Monocyte (primary cell): ENCODE measurements around a stretch of chr3.

- PRO-cap, 2 experiments = no peak in any of the 2 experiments
Observed at GRCh38 chr3:188246865-188247407, 93.0 kb downstream of the LPP start.

GRCh38 chr3:188261100-188261401 lies 107.1 kb downstream of the LPP start:
- PRO-cap, 2 experiments = no peak in any of the 2 experiments

- PRO-cap, 2 experiments = no peak in any of the 2 experiments
Observed at GRCh38 chr3:188264037-188265240, 110.5 kb downstream of the LPP start.

DNA sequence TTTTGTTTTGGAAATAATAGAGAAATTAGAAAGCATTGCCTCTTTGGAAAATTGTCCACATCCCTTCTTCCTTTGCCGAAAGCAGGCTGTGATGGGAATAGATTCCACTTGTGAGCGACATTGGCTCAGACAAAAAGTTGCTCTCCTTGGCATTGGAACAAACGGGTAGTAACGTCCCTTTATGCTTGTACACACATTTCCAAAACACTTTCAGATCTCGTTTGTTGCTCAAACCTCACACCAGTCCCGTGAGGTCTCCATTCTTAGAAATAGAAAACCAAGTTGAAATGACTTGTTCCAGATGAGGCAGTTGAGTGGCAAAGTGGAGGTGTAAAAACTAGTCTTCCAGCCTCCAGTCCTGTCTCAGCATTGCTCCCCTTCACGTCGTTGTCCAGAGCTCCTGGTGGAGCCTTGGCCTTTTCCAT lies 134.2 kb downstream of the LPP start:
- PRO-cap, 2 experiments = no peak in any of the 2 experiments

DNA sequence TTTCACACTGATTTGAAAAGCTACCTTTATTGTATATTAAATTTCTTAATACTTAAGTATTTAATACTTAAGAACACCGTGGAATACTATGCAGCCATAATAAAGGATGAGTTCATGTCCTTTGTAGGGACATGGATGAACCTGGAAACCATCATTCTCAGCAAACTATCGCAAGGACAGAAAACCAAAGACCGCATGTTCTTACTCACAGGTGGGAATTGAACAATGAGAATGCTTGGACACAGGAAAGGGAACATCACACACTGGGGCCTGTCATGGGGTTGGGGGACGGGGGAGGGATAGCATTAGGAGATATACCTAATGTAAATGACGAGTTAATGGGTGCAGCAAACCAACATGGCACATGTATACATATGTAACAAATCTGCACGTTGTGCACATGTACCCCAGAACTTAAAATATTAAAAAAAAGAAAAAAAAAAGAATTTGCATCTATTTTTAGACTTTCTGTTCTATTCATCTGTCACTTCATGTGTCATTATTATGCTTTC lies 158.8 kb downstream of the LPP start:
- PRO-cap, 2 experiments = no peak in any of the 2 experiments

GRCh38 chr3:188352354-188353196 lies 198.6 kb downstream of the LPP start:
- PRO-cap, 2 experiments = no peak in any of the 2 experiments

DNA sequence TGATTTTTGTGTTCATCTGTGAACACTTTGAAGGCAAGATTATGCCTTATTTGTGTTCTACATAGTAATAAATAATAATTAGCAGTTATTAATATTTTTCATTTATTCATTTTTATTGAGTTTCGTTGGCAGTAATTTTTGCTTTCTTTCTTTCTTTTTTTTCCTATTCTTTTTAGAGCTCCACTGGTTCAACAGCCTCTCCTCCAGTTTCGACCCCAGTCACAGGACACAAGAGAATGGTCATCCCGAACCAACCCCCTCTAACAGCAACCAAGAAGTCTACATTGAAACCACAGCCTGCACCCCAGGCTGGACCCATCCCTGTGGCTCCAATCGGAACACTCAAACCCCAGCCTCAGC lies 455.0 kb downstream of the LPP start:
- PRO-cap, 2 experiments = no peak in any of the 2 experiments

DNA sequence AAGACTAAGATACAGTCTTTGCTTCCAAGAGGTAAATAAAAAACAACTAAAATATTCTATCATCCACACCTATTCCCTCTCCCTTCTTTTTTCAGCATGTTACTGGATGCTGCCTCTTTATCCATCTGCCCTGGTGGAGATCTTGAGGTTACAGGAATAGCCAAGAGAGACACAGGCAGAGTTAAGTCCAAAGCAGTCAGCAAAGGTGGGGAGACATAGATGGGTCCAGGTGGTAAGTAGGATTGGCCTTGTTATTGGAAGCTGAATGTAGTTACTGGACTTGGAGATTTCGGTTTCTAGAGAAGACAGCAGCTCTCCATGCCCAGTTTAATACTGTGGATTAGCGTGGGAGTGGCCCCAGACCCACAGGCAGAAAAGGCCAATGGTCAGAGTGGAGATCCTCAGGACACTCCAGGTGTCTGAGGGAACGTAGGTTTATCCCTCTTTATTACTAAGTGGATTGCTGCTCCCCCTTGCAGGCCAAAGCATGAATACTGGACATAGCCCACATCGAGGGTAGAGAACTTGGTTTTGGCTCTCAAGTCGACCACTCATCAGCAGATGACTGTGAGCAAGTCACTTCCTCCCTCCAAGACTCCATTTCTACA lies 225.5 kb upstream of the TPRG1 start:
- PRO-cap, 2 experiments = no peak in any of the 2 experiments

DNA sequence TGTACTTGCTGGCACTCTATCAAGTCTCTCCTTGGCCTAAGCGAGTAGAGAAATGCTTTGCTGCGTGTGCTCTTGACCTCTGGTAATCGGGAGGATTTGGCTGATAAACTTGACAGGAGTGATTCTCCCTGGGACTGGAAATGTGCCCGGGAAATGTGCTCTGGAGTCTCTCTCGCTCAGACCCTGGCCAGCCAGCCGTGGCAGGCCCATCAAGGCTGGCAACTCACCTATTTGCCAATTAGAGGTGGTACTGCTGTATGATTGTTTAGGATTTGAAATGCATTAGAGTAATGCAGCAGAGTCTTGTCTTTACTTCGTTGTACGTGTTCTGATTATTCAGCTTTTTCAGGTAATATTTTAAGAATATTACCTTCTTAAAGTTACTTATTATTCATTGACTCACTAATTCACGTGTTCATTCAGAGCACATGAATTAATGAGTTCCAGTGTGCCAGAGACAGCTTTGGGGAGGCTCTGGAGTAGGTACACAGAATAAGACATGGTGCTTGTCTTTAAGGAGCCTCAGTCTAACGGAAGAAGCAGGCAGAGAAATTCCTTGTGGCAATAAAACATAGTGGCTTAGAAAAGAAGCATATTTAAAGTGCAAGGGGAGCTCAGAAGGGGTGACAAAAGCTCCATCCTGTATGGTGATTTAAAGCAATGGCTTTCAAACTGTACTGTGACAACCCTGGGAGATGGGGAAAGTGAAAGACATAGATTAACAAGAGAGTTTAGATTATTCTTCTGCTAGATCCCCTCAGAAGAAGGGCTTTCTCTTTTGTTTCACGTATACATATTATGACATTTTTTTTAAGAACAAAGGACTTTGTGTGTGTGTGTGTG lies 47.8 kb upstream of the TPRG1 start:
- PRO-cap, 2 experiments = no peak in any of the 2 experiments

DNA sequence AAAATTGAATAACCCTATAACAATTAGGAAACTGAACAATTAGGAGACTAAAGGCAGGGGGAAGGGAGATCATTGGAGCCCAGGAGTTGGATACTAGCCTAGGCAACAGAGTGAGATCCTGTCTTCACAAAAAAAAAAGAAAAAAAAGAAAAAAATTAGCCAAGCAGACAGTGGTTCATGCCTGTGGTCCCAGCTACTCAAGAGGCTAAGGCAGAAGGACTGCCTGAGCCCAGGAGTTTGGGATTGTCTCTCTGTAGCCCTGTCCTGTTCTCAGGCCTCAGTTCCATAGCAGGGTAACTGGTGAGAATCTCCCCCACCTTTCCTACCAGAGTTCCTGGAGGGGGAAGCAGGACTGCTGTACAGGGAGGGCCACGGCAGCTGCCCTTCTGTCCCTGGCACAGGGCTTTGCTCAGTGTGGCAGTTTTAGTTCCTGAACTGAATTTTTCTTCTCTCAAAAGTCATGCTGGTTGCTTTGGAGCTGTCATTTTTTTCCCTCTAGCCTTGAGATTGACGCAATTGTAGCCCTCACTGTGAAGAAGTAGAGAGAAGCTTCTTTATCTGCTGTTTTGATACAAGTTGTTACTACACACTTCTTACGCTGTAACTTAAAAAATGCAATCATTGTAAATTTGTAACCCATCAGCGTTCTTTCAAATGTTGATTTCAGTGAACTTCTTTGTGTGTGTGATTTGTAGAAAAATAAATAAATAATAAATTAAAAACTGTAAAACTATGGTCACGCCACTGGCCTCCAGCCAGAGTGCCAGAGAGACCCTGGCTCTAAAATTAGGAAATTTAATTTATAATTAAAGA lies 55.5 kb downstream of the TPRG1 start:
- PRO-cap, 2 experiments = no peak in any of the 2 experiments

DNA sequence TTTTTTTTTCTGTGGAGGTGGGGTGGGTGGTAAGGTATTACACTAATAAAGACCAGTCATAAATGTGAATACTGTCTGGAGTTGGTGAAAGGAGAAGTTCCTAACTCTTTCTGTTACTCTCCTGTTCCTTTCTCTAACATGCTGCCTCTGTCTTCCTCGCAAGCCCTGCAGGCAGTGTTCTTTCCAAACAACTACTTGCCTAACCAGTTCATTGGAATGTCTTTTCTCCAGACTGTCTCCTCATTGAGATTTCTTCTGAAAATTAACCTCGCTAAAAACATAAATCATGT lies 135.2 kb downstream of the TP63 start:
- PRO-cap, 2 experiments = no peak in any of the 2 experiments

- PRO-cap, 2 experiments = no peak in any of the 2 experiments
Observed at GRCh38 chr3:189999659-190000177, 121.0 kb downstream of the P3H2 start.

DNA sequence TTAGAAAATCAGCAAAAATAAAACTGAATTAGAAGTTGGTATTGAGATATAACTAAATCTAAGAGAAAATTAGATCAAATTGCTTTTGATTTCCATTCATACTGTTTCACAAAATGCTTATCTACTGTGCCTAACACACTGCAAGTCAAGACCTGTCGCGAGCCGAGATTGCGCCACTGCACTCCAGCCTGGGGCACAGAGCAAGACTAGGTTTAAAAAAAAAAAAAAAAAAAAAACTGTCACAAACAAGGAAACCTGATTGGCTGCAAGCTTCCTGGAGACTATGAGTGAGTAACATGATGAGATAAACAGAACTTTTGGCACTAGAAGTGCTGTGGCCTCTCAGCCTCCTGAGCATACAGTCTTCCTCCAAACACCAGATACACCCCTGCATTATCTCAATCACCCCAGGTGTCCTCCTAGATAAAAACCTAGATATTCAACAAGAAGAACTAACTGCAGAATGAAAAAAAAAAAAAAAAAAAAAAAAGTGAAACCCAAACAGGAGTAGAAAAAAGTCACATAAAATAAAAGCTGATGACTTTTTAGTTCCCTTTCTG lies 82.6 kb downstream of the P3H2 start:
- PRO-cap, 2 experiments = no peak in any of the 2 experiments

DNA sequence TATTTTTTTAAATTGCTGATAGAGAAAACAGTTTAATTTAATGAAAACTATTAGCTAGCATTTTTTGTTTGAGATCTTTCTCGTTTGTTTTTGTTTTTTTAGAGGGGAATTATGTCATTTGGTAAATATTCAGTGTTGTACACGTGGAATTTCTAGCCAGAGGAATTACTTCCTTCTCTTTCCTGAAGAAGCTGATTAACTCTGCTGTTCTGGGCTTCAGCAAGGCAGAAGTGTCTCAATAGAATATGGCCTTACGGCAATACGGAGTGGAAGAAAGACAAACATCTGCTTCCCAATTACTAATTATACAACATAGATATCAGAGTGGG lies 12.0 kb downstream of the P3H2 start:
- PRO-cap, 2 experiments = no peak in any of the 2 experiments

DNA sequence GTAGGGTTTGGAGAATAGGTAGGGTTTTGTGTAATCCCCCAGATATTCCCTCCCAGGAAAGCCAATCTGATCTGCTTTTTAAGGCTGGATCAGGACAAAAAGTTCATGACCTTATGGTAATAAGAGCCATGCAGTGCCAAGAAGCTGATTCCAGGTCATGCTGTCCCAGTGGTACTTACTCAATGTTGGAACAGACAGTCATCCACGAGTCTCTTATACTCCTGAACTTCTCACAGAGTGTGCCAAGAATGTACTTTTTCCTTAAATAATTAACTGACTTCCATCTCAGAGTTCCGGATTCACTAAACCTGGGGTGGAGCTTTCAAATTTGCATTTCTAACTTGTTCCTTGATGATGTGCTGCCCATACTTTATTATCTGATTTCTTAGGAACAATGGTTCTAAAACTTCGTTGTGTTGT lies 3.3 kb upstream of the P3H2 start:
- PRO-cap, 2 experiments = no peak in any of the 2 experiments

DNA sequence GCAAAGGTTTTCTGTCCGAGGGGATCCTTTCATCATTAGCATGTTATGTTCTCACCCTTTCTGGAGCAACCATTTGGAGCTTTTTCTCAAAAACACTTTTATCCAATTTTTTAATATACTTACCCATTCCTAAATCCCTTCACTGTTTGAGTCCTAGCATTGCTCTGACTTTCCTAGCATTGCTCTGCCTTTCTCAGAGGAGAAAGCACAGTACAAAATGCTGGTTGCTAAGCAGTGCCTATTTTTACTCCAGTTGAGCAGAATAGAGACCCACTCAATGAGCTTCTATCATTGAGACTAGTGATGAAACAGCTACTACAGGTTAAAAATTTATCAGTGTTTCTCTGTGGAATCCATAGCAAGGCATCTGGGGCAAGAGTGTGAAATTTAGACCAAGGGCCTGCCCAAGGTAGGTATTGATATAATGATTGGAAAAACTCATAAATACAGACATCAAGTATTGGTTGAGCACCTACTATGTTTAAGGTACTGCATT lies 21.7 kb upstream of the IL1RAP start:
- PRO-cap, 2 experiments = no peak in any of the 2 experiments

DNA sequence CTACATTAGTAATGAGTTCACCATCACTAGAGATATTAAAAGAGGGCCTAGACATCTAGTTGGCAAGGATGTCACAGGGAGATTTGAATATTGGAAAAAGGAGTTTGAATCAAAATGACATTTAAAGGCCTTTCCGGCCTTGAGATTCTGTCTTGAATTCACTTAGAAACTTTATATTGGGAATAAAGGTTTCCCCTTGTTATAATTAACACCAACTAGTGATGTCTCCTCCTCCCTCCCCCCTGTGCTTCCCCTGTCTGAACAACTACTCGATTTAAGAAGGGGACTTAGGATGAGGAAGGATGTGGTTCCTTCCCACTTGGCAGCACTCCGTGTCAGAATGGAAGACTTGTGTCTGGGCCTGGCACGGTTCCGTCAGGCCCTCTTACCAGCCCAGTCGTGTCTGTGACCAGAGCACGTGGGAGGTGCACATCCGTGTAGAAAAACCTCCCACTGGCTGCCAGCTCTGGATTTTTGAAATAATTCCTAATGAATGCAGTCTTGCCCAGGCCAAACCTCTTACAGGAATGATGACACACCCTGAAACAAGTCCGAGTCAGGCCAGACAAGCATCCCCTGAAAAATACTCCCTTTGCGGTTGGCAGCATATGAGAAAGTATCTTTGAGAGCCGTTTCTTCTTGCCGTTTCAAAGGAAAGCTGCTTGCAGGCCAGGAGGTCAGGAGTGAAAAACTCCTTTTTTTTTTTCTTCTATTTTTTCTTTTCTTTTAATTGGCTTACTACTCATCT lies 19.5 kb downstream of the IL1RAP start:
- PRO-cap, 2 experiments = no peak in any of the 2 experiments

- PRO-cap, 2 experiments = no peak in any of the 2 experiments
Observed at GRCh38 chr3:191328664-191328972, 576 bp upstream of the CCDC50 start.

GRCh38 chr3:191360784-191361300 lies 30.5 kb upstream of the UTS2B start:
- PRO-cap, 2 experiments = no peak in any of the 2 experiments

- PRO-cap, 2 experiments = no peak in any of the 2 experiments
Observed at GRCh38 chr3:191369643-191370261, 39.4 kb upstream of the UTS2B start.